ENCODE results near the genes SOD3 and SLC34A2.

DNA sequence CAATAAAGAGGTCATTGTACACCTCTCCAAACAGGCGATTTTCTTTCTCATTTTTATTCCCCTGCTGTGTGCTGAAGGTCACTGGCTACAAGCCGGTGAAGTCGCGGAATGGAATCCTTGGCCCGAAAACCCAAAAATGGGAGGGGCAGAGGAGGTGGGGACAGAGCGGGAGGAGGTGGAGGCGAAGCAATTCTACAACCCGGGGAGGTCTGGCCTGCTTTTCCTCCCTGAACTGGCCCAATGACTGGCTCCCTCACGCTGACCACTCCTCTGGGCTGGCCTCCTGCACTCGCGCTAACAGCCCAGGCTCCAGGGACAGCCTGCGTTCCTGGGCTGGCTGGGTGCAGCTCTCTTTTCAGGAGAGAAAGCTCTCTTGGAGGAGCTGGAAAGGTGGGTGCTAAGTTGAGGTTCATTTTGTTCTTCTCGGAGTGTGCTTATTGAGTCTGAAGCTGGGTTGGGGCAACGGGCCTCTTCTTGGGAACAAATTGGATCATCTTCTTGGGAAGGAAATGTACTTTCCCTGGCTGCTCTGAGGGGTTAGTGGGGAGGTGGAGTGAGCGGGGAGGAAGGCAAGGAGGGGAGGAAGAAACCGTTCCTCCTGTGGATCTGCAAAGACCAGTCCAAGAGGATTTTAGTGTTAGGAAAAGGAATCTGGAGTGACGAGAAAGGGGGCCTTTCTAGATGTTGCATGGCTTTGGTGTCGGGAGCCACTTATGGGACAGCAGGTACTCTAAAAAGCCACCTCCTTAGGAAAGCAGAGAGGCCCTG, at the start of gene SOD3:
Gene SOD3, plus strand, starts transcription at position 312 of the 768 bp plus-strand sequence.
- PRO-cap, 2 experiments = peak in 2 of 2 experiments; most common plus-strand start position 325 of the sequence (in 2); most common minus-strand start position 110 of the sequence (in 2)

DNA sequence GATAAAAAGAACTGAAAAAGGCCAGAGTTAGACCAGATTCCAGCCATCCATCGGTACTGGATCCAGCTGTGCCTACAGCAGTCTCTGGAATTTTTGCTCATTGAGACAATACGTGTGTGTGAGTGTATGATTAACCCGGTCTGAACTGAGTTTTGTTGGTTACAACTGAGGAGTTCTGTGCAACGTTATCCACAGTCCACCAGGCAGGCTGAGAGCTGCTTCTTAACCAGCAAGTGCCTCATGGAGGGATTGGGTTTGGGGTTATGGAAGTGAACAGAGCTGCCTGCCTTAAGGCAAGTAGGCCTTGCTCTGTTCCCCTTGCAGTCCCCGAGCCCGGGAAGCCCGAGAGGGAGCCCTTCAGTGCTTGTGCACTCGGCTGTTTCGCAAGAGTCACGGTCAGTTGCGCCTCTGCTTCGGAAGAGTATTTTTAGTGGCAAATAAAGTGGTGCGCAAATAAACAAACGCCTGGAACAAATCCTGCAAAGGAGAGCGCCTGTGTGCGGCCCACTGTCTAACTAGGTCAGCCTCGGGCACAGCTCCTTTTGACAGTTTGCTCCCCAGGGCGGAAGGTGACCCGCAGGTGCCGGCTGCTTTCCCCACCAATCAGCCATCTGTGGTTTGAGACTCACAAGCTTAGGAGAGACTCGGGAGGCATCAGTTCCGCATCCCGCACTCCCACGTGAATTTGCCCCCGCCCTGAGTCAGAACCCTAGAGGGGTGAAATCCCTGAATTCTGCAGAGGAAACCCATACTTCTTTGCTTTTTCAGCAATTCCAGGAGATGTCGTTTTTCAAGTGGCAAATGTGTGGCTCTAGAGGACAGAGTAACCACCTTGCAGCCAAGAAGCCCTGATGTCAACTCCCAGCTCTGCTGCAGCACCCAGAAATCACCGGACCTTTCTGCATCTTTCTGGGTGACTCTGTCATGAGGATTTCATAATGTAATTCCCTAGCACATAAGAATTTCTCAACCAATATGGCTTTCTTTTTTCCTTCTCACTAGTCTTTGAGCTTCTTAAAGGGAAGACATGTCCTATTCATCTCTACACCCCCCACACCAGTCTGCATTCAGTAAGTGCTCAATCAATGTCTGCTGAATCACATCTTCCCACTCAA, 56.8 kb downstream of the LGI2 start:
- PRO-cap, 2 experiments = no peak in any of the 2 experiments

GRCh38 chr4:24975377-24975928, 55.3 kb downstream of the LGI2 start:
- PRO-cap, 2 experiments = no peak in any of the 2 experiments

GRCh38 chr4:25161134-25161801, 1.0 kb upstream of the SEPSECS start:
- PRO-cap, 2 experiments = no peak in any of the 2 experiments

- PRO-cap, 2 experiments = no peak in any of the 2 experiments
Observed at GRCh38 chr4:25299792-25300295, 12.7 kb upstream of the ZCCHC4 start.

DNA sequence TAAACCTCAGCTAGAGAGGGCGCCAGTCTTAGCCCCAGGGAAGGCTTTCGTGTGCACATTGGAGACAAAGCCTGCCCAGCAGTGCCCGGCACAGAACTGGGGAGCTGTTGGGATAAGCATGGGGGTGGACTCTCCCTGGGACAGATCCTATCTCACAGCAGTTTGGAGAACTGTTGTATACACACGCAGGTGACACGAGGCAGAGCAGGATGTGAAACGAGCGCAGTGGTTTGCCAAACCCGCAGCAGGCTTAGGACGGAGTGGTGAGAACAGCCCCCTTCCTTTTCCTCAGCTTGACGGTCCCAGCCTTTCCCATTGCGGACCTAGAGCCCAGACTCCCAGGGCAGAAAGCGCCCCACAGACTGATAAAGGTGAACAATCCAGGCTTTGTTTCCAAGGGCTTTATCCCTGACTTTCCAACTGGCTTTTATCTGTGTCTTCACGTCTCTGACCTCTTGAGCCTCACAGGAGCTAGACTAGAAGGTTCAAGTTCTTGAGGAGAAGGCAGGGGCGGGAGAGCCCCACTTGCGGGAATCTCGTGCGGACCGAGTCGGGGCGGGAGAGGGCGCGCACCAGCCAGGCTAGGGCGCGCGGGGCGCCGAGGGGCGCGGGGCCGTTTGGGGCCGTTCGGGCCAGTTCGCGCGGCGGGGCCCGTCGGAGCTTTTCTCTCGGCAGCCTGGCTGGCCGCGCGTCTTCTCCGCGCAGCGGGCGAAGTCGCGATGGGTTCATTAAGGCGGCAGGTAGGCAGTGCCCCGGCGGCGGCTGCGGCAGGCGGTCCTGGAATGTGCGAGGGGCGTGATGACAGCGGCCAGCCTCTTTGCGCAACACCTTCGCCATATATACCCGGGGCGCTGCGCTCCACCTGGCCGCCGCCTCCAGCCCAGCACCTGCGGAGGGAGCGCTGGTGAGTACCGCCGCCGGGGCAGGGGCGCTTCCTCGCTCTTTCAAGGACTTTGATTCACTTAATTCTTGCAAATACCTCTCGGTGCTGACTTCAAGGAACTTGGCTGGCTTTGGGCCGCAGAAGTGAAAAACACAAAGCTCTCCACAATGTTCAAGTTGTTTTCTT, at the start of gene SLC34A2:
Gene SLC34A2, plus strand, starts transcription at position 865 of the 1,069 bp plus-strand sequence.
- PRO-cap, 2 experiments = no peak in any of the 2 experiments

- PRO-cap, 2 experiments = no peak in any of the 2 experiments
Observed at GRCh38 chr4:25686300-25686627, 30.6 kb downstream of the SLC34A2 start.

GRCh38 chr4:25859535-25860126, 3.2 kb downstream of the SEL1L3 start:
- PRO-cap, 2 experiments = no peak in any of the 2 experiments

GRCh38 chr4:25863406-25864603, 1.0 kb upstream of the SEL1L3 start:
- PRO-cap, 2 experiments = no peak in any of the 2 experiments

- PRO-cap, 2 experiments = no peak in any of the 2 experiments
Observed at GRCh38 chr4:25880113-25880698, 17.4 kb upstream of the SEL1L3 start.

- PRO-cap, 2 experiments = no peak in any of the 2 experiments
Observed at GRCh38 chr4:25915267-25915912, 1.4 kb downstream of the SMIM20 start.

DNA sequence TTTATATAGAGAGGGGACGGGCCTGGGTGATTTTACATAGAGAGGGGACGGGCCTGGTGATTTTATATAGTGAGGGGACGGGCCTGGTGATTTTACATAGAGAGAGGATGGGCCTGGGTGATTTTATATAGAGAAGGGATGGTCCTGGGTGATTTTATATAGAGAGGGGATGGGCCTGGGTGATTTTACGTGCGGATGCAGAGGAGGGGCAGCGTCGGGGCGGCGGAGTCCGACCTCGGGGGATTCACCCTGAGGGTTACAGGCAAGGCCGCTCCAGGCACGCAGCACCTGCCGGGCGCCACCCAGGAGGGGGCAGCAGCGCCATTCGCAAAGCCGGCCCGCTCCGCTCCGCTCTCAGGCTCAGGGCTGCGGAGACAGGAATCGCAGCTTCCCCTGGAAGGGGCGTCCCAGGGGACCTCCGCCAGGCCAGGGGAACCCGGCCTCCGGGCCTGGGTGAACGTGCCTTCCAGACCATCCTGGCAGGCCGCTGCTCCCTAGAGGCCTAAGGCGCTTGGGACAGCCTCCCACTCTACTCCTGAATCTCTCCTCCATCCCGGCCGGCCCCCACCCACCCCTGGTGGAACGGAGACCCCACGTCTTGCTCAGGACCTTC, 114.7 kb downstream of the SMIM20 start:
- PRO-cap, 2 experiments = no peak in any of the 2 experiments

DNA sequence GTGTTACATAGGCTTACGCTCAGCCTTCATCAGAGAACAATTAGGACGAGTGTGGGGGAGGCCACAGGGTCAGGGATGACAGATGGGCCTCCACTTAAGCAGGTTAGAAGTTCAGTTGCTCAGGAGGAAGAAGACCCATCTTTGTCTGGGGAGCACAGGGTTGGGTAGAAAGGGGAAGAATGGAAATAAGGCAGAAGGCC, 118.7 kb downstream of the SMIM20 start:
- PRO-cap, 2 experiments = no peak in any of the 2 experiments

DNA sequence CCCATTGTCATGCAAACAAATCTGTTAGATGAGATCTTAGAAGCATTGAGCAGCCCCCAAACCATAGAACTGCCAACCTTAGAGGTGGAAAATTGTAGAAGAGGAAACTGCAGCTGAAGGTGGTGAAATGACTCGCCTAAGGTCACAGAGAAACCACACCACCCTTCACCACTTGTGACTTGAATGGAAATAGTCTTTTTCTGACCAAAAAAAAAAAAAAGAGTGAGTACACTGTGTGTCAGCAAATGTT, 162.1 kb downstream of the SMIM20 start:
- PRO-cap, 2 experiments = no peak in any of the 2 experiments

DNA sequence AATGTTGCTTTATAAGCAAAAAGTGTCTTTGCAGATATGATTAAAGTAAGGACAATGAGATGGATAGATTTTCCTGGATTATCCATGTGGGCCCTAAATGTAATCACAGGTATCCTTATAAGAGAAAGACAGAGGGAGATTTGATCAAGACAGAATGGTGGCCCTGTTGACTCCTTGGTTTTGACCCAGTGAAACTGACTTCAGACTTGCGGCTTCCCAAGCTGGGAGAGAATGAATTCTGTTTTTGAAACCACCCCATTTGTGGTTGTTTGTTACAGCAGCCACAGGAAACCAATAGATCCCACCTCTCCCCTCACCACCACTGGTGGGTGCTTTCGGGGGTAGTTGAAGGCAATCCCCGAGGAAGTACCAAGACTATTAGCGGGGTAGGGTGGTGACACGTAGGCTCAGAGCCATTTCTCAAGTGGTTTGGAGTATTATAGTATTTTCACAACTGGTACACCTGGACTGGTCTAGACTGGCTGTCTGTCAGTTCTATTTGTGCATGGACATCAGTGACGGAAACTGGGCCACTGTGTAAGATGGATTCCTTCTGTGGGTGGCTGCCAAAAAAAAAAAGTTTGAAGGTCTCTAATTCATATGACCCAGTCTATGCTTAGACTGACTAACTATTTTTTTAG, 189.1 kb upstream of the RBPJ start:
- PRO-cap, 2 experiments = no peak in any of the 2 experiments

DNA sequence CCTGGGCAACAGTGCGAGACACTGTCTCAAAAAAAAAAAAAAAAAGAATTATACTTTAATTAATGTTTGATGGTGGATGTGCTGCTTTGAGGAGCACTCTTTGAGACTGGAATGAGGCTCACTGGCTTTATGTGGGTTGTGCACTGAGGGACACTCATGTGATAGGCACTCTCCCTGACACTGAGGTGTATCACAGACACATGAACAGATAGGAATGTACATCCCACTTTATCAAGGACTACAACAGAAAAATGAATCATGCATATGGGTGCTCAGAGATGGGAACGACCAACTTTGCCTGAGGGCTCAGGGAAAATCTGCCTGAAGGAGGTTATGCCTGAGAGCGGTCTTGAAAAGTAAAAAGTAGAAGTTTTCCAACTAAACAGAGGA, 97.7 kb upstream of the RBPJ start:
- PRO-cap, 2 experiments = no peak in any of the 2 experiments

DNA sequence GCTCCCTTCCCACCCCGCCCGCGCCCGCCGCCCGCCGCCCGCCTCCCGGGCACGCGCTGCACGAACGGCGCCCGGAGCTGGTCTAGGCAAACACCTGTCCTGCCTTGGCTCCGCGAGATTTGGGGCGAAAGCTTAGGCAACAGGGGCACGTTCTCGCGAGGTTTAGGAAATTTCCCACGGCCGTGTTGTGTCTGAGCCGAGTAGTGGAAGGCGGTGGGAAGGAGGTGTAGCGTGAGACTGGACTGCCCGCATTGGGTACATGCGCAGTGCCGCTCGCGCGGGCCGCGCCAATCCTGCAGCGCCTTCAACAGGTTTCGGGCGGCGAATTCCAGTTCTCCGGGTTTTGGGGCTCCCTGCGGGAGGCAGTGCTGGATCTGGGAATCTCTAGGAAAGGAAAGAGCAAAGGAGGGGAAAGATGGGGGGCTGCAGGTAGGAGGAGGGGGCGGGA, 1.3 kb upstream of the RBPJ start:
- PRO-cap, 2 experiments = peak in 2 of 2 experiments; most common plus-strand start position 331 of the sequence (in 2); most common minus-strand start position 101 of the sequence (in 2)

DNA sequence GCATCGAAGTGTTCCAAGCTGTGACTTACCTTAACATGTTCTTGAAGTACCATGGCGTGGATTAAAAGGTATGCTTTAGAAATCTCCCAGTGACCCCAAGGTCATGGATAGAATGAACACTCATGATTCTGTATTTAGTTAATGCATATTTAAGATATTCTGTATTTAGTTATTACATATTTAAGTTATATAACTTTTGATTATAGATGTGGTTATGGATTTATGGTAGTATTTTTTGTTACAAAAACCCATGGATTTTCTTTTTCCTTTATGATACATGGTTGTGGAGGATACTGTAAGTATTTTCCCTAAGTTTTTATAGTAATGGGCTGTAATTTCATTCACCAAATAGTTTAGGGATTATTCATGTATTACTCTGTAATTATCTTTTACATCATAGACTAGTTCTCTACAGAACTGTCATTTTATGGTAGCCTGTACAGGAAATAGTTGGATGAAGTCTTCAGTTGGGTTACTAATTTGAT, 41.8 kb downstream of the RBPJ start:
- PRO-cap, 2 experiments = no peak in any of the 2 experiments

GRCh38 chr4:26764361-26765343, 96.0 kb upstream of the STIM2 start:
- PRO-cap, 2 experiments = no peak in any of the 2 experiments

DNA sequence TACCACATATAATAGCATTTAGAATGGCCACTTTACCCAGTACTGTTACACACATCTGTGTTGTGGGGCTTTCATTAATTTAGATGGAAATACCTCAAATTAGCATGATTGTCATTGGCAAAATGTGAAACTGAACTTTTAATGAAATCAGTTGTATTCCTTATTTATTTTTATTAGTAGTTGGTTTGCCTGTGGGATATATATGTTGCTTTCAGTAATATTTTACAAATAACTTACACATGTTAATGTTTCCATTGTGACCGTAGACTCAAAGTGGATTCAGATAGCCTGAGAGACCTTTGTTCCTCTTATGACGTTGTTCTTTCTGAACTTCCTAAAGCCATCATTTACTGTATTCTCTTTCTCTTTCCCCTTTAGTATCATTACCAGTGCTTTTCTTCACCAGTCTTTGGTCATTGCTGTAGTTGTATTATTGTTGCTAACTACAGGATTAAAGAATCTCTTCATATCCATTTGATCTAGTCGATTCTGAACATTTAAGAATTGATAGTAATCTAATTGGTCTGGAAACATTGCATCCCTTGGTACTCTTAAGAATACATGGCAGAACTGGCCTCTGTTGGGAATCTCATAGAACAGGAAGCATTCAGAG, 4.2 kb downstream of the STIM2 start:
- PRO-cap, 2 experiments = no peak in any of the 2 experiments

All from right ventricle myocardium (tissue), 1 donor.